ENCODE data around the genes KCND3, WNT2B, CAPZA1 and DCLRE1B.

DNA sequence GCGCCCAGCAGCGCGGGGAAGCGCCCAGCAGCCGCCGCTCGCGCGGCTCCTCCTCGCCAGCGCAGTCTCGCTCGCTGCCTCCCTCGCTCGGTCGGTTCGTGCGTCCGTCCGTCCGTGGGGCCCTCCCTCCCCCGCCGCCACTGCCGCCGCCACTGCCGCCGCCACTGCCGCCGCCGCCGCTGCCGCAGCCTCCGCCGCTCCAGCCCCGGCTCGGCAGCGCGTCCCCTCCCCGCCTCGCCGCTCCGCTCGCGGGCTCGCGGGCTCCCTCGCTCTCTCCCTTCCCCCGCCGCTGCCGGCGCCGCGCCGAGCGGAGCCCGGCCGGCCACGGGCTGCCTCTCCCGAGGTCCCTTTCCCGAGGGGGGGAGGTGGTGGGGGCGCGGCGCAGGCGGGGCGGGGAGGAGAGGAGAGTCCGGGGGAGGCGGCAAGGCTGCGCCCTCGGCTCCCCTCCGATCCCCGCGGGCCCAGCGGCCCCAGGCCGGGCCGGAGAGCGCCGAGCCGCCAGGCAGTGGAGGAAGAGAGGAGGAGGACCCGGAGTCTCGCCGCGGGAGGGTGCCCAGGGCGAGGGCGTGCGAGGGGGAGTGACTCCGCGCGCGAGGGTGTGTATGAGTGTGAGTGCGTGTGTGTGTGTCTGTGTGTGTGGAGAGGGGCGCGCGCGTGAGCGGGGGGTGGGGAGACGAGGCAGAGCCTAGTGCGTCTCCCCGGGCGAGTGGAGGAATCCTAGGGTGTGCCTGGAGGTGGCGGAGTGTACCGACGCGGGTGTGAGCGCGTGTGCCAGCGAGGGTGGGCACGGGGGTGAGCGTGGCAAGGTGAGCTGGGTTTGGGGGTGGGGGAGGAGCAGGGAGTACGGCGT lies at the start of gene KCND3:
Gene KCND3 (minus strand): TSS at position 76 of the 850 bp plus-strand sequence.
- RRBS, result 4% methylated on average over 29 of the region's 110 CpGs

- RRBS, result no CpG with 5 or more reads among the region's 1 CpG
Measured at GRCh38 chr1:112361111-112361443, 34.9 kb upstream of the CTTNBP2NL start.

- RRBS, result no CpG with 5 or more reads among the region's 8 CpGs
Measured at GRCh38 chr1:112389513-112390229, 6.3 kb upstream of the CTTNBP2NL start.

DNA sequence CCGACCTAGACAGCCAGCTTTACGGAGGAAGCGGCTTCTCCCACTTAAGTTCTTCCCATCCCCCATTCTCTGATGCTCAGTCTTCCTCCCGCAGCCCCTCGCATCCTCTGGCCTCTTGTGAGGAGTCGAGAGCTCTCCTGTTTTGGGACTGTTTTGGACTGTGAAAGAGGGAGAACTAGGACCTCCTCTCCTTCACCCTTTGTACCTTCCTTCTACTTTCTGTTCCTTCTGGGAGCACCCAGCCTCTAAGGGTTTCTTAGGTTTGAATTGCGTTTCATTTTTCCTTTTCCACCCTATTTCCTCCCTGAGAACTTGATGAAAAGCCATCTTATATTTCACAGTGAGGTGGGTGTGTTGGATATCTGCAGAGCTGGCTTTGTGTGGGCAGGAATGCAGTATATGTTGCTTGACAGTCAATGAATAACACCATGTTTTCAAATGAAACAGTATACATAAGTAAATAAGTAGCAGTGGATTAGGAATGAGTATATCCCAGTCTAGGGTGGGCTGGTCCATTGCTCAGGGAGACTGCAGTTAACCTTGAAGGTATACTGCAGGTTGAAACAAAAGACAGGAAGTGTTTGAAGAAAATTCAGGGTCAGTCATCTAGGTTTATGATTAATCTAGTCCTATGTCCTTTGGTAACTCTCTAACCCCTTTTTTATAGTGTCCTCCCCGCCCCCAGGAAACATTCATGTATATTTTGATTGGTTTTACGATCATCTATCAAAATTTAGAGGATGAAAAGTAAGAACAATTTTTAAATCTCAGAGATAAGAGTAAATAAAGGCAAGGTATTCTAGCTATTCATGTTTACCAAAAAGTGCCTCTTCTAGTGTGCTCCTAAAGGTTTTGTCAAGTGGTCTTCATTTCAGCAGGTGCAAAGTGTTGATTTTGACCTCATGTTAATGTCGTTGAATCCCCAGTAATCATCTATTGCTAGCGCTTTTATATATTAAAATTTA lies 1.0 kb downstream of the CTTNBP2NL start:
- RRBS, result no CpG with 5 or more reads among the region's 11 CpGs

- RRBS, result 41% methylated on average over 47 of the region's 120 CpGs
Measured at GRCh38 chr1:112508589-112509681, at the start of gene WNT2B. TSS of gene WNT2B (plus strand) at chr1:112508965.

- RRBS, result 4% methylated on average over 9 of the region's 34 CpGs
Measured at GRCh38 chr1:112619575-112619989, at the start of gene CAPZA1. TSS of gene CAPZA1 (plus strand) at chr1:112619832.

DNA sequence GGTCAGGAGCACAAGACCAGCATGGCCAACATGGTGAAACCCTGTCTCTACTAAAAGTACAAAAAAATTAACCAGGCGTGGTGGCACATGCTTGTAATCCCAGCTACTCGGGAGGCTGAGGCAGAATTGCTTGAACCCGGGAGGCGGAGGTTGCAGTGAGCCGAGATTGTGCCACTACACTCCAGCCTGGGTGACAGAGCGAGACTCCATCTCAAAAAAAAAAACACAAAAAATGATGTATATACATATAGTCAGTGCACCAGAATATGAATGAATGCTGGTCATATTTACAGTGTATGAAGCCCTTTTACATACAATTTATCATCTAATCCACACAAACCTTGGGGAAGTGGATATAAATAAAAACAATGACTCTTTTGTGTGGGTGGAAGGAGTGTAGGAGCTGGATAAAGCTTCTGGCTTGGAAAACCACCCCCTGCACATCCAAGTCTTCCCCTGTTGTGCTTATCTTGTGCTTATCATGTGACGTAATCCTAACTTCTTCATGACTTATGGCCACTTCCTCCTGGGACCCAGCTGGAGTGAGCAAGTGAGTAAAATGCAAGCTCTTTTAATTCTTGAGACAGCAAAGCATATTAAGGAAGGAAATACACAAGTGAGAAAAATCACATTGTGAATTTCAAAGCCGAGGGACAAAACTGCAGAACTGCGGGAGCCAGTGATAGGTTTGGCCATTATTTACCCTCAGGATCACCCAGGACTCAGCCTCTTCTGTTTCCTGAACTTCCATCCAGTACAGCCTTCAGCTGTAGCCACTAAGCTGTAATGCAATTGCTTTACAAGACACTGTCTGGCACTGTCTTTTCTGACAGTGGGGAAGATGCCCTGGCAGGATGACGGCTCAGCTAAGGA lies 100.3 kb downstream of the TAFA3 start:
- RRBS, result no CpG with 5 or more reads among the region's 10 CpGs

GRCh38 chr1:113202452-113202797 lies 129.4 kb downstream of the LRIG2 start:
- RRBS, result no CpG with 5 or more reads among the region's 7 CpGs

DNA sequence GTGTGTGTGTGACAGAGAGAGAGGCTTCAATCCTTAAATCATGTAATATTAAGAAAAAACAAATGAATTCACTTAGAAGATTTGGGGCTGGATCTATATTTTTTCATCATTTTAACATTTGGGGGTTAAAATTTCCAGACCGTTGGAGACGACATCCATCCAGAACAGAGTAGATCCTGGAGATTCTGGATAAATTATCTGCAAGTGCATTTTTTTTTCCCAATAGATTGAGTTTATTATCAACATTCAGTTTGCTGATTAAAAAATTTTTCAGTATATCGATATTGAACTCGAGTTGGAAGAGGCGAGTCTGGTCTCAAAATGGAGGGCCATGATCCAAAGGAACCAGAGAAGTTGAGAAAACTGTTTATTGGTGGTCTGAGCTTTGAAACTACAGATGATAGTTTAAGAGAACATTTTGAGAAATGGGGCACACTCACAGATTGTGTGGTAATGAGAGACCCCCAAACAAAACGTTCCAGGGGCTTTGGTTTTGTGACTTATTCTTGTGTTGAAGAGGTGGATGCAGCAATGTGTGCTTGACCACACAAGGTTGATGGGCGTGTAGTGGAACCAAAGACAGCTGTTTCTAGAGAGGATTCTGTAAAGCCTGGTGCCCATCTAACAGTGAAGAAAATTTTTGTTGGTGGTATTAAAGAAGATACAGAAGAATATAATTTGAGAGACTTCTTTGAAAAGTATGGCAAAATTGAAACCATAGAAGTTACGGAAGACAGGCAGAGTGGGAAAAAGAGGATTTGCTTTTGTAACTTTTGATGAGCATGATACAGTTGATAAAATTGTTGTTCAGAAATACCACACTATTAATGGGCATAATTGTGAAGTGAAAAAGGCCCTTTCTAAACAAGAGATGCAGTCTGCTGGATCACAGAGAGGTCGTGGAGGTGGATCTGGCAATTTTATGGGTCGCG lies 59.3 kb downstream of the MAGI3 start:
- RRBS, result no CpG with 5 or more reads among the region's 11 CpGs

GRCh38 chr1:113747841-113748193 lies 11.5 kb downstream of the PHTF1 start:
- RRBS, result no CpG with 5 or more reads among the region's 6 CpGs

DNA sequence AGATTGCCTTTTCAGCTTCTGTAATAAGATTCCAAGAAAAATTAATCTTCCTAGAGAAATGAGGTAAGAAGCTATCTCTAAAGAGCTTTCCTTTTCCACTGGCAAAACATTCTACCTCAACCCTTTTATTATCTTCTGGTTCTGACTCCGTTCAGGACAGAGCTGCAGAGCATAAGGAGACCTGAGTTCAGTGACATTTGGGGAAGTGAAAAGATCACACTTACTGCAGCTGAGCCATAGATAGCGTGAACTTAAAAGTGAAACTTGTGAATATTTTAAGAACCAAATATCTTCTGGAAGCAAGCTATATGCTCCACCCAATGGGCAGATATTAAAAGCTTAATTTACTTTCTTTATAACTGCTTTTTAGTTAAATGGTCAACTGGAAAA lies 27.9 kb downstream of the BCL2L15 start:
- RRBS, result no CpG with 5 or more reads among the region's 2 CpGs

DNA sequence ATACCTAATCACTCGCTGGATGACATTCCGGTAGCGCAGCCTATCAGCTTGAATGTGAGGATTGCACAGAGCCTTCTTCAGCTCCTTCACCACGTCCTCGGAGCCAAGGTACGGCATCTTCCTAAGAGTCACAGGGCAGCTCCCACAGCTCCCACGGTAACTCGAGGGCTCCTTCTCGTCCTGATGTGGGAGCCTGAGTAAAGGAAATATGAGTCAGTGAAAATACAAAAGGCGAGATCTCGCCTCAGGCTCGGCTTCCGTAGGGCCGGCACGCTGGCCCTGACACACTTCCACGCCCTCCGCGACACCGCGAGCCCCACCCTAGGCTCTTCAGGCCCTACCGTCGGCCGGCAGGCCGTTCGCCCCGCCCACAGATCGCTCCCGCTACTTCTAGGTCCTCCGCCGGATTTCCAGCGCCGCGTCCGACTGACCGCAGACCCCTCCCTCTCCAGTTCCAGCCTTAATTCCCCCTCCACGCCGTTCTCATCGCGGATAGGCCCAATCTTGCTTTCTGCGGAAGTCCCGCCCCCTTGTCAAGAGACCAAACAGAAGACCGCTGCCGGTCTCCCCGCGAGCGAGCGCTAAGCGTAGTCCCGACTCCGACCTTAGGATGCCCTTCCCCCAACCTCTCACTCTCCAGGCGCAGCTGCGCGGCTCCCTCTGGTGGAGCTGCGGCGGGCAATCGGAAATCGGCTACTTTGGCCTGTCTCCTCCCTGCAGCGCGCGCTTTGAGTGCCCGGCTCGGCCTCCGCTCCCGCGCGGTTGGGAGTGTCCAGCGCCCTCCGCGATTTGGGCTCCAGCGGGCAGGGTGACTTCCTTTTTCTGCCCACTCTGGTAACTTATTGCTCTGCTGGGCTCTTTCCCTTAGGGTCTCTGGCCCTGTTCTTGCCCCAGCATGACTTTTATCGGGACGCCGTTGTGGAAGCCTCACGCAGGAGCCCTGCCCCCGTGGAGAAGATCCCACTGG lies at the start of gene DCLRE1B:
Gene DCLRE1B (plus strand): TSS at position 726 of the 967 bp plus-strand sequence.
- RRBS, result 4% methylated on average over 14 of the region's 75 CpGs

- RRBS, result no CpG with 5 or more reads among the region's 10 CpGs
Measured at GRCh38 chr1:113932825-113933970, 4.1 kb downstream of the HIPK1 start.

DNA sequence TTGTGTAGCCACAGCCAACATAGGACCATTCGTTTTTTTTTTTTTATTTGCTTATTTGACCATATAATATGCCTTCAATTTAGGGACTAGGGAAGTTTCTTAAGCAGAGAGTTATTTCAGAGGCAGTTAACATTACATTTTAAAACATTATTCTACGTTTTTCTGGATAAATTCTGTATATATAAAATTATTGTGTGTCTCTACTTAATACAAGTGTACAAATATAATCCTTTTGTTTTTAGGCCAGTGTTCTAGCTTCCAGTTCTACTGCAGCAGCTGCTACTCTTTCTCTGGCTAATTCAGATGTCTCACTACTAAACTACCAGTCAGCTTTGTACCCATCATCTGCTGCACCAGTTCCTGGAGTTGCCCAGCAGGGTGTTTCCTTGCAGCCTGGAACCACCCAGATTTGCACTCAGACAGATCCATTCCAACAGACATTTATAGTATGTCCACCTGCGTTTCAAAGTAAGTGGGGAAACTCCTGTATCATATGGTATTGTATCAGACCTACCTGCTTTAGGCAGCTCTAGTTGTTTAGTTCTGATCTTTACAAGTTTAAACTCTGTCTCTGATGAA lies 21.4 kb upstream of the OLFML3 start:
- RRBS, result no CpG with 5 or more reads among the region's 3 CpGs

DNA sequence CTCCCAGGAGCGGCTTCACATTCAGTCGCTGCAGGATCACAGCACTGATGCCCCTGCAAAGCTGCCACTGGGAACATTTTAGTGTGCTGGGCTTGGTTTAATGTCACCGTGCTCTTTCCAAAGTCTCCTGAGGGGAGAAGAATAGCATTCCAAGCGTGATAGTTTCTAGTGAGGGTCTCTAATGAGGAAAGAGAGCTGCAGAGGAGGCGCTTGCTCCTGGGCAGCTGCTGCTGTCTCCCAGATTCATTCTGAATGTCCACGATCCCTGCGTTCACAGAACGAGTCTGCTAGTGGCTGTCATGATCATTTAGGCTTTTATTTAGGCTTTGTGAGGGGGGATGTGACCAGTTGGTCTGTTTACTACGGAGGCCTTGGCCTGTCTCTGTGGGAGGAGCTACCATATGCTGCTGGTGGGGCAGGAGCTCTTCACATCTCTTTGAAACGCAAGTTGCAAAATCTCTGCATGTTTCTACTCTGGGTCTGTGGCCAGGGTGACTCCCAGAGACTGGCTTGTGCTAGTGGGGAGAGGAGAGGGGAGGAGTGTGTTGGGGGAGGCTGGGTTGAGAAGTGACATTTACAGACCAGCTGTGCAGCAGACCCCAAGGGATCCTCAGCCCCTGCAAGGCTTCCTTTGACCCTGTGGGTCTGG lies 23.4 kb downstream of the OLFML3 start:
- RRBS, result no CpG with 5 or more reads among the region's 10 CpGs

DNA sequence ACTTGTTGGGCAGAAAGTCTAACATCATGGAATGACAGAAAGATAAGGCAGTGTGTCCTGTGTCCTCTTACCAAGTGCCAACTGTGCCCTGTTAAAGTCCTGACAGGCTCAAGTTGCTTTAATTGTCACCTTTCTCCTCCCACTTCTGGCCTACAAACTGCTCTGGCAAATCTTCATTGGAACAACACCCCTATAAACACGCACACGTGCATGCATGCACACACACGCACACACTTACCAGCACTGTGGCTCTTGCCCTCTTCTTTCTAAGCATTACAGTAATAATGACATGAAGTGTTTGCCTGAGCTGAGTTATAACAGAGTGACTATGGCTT lies 82.2 kb upstream of the SYT6 start:
- RRBS, result no CpG with 5 or more reads among the region's 3 CpGs

GRCh38 chr1:114345779-114346845 lies 164.9 kb downstream of the TRIM33 start:
- RRBS, result no CpG with 5 or more reads among the region's 55 CpGs

GRCh38 chr1:114509700-114510466 lies 1.1 kb downstream of the TRIM33 start:
- RRBS, result 3% methylated on average over 11 of the region's 22 CpGs

DNA sequence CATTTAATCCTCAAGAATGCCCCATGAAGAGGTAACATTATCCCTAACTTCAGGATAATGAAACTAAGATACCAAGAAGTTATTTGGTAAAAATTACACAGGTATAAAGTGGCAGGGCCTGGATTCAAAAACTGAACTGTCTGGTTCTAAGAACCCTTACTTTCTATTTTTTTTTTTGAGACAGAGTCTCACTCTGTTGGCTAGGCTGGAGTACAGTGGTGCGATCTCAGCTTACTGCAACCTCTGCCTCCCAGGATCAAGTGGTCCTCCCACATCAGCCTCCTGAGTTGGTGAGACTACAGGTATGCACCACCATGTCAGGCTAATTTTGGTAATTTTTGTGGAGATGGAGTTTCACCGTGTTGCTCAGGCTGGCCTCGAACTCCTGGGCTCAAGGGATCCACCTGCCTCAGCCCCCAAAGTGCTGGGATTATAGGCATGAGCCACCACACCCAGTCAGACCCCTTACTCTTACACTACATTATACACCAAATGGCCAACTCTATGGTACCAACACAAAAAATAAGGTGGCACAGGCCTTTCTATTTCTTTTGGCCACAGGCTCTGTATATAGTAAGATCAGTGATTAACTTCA lies 9.0 kb upstream of the NRAS start:
- RRBS, result no CpG with 5 or more reads among the region's 3 CpGs

- RRBS, result no CpG with 5 or more reads among the region's 10 CpGs
Measured at GRCh38 chr1:114732099-114732972, 15.8 kb upstream of the NRAS start.